ENCODE measurements around the gene ARMC7.

GRCh38 chr17:75109734-75110625 is at the start of gene ARMC7:
Gene ARMC7 (plus strand): TSS chr17:75109969.
- PRO-cap, 4 experiments, result peak in 4 of 4 experiments; most common plus-strand start chr17:75109971 (in 2); most common minus-strand start chr17:75109855 (in 3)
- RAMPAGE, long total RNA, 4 experiments, result start-site peak on the plus strand in 3 of 4 experiments, at chr17:75109941-75110404 at its widest, 5 to 58 reads per replicate

DNA sequence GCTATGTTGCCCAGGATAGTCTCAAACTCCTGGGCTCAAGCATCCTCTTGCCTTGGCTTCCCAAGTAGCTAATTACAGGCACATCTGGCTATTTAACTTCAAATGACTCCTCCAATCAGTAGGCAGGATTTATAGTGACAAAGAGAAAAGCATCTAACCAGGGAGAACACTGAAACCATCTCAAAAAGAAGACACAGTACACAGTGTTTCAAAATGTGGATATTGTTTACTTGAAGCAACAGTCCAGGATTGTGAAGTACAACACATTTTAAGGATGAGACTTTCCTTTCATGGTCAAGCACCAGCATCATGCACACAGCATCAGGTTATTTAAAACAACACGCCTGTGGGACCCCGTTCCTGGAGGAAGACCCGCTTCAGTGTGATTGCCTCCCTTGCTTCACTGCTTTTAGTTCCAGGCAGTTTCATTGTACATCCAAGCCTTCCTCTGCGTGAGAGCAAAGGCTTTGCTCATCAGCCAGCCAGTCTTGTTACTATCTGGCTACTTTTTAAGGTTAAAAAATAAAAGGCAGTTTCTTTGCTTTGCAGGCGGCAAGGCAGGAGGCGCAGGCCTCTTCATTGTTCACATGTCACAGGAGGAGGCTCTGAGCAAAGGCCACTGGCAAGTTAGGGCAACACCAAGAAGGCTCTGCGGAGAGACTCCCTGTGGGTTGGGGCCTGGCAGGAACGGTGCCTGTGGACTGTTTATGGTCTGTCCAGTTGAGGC is 3.7 kb upstream of the NT5C start:
- PRO-cap, 4 experiments, result no peak in any of the 4 experiments
- RAMPAGE, long total RNA, 4 experiments, result no peak in any of the 4 experiments

DNA sequence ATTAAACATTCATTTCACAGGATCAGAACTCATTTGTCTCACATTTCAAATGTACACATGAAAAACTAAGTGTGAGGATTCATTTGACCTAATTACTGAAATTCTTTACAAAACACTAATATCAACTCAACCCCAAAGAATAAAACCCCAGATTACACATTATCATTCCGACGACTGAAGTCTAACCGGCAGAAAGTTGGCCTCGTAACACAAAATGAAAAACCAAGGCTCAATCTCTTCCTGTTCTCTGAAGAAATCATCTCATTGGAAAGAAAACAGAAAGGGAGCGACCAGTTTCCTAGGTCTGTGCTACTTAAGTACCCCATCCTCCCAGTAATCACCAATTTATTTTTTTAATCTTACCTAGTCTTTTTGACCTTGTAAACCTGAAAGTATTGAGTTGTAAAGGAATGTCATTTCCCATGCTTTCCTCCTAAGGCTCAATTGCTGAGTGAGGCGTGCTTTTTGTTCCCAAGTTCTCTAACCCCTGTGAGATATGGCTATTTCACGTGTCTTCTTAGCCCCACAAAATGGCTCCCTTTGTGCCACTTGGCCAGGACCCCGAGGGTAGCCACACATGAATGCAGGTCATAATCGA is 1.7 kb downstream of the JPT1 start:
- PRO-cap, 4 experiments, result no peak in any of the 4 experiments
- RAMPAGE, long total RNA, 4 experiments, result no peak in any of the 4 experiments

DNA sequence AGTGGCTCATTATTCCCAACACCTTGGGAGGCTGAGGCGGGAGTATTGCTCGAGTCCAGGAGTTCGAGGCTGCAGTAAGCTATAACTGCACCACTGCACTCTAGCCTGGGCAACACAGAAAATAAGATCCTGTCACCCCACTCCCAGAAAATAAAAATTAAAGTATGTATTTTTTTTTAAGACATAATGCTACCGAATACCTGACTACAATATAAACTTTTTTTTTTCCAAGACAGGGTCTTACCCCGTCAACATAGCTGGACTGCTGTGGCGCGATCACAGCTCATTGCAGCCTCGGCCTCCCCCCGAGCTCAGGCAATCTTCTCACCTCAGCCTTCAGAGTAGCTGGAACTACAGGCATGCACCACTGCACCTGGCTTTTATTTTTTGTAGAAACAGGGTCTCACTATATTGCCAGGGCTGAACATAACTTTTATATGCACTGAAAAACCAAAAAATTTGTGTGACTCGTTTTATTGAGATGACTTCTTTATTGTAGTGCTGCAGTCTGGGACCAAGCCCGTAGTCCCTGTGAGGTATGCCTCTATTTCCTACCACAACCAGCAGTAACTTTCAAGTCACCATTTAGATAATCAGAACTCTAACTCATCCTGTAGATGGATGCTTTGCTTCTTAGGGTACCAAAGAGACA is 9.3 kb upstream of the JPT1 start:
- PRO-cap, 4 experiments, result peak in 3 of 4 experiments; most common minus-strand start position 340 of the sequence (in 3)
- RAMPAGE, long total RNA, 4 experiments, result no peak in any of the 4 experiments

GRCh38 chr17:75249928-75250782 is 11.3 kb downstream of the GGA3 start:
- PRO-cap, 4 experiments, result peak in 1 of 4 experiments; most common minus-strand start chr17:75250264 (in 1)
- RAMPAGE, long total RNA, 4 experiments, result no peak in any of the 4 experiments

GRCh38 chr17:75273023-75273838 is 2.2 kb upstream of the MIF4GD start:
- PRO-cap, 4 experiments, result no peak in any of the 4 experiments
- RAMPAGE, long total RNA, 4 experiments, result no peak in any of the 4 experiments

DNA sequence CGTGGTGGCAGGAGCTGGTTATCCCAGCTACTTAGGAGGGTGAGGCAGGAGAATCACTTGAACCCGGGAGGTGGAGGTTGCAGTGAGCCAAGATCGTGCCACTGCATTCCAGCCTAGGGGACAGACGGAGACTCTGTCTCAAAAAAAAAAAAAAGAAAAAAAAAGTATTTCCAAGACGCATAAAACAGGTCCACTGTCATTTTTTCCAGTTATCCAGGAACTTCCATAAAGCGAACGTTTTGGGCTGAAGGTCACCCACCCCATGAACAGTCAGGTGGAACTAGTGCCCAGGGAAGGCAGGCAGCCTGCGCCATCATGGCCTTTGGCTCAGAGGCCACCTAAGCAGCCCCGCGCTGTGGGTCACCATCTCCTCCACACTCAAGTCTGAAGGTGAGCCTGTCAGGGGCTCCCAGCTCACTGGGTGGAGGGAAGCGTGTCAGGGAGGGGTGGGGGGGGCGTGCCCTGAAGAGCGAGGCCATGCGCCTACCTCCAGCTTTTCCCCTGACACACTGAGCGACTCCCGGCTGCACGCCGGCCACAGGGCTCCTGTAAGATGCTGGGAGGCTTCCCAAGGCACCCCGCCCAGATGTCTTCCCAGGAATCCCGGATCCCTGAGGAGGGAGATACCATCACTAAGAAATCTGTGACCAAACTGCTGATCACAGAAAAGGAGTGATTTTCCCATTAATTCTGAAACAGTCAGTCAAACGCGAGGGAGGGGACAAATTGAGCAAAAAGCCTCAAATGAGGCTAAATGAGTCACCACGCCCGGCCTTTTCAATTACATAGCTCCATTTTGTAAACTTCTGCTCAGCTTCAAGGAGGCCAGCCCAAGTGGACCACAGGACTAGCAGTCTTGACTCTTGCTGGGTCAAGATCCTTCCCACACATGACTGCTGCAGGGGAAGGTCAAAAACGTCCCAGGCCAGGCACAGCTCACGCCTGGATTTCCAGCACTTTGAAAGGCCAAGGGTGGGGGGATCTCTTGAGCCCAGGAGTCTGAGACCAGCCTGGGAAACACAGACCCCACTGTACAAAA is 26.4 kb upstream of the SLC25A19 start:
- PRO-cap, 4 experiments, result no peak in any of the 4 experiments
- RAMPAGE, long total RNA, 4 experiments, result no peak in any of the 4 experiments

GRCh38 chr17:75362693-75363319 is 42.7 kb downstream of the GRB2 start:
- PRO-cap, 4 experiments, result no peak in any of the 4 experiments
- RAMPAGE, long total RNA, 4 experiments, result no peak in any of the 4 experiments

DNA sequence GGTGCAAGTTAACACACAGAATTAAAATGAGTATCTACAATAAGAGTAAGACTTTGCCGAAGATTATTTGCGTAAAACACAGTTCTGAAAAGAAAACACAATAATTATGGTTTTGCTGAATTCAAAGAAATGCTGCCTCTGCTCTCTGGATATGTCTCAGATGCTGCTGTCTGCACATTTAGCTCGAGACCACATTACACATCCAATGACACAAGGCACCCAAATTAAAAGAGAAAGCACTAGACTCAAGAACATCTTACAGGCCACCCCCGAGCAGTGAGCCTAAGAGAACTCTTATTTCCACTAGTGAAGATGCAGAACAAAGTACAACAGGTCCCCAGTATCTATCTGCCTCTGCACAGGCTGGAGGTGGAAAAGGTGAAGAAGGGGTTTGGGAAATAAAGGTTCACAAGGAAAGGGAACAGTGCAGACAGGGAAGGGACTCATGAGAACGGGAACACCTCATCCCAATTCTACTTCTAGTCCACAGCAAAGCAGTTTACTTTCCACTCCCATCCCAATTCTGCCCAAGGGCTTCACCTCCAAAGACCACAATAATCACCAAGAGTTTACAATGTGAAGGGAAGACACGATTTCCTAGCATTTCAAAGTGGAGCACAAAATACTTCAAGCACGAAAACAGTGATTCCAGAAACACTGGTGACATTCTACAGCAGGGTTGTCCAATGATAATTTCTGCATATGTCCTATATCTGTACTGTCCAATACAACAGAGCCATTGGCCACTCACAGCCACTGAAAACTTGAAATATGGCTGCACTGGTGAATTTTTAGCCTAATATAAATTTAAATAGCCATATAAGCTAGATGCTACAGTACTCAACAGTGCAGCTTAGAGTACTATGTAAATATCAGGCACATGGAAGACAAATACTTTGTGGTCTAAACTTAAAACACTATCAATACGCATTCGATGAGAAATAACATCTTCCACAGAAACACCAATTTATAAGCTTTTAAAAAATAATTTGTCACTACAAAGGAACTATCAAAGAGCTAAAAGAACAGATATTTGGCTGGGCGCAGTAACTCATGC is 33.2 kb downstream of the GRB2 start:
- PRO-cap, 4 experiments, result no peak in any of the 4 experiments
- RAMPAGE, long total RNA, 4 experiments, result no peak in any of the 4 experiments

GRCh38 chr17:75405948-75406329 is 461 bp upstream of the GRB2 start:
- PRO-cap, 4 experiments, result no peak in any of the 4 experiments
- RAMPAGE, long total RNA, 4 experiments, result no peak in any of the 4 experiments

GRCh38 chr17:75490008-75490579 is 25.2 kb downstream of the CASKIN2 start:
- PRO-cap, 4 experiments, result no peak in any of the 4 experiments
- RAMPAGE, long total RNA, 4 experiments, result no peak in any of the 4 experiments

- PRO-cap, 4 experiments, result no peak in any of the 4 experiments
- RAMPAGE, long total RNA, 4 experiments, result no peak in any of the 4 experiments
Observed at GRCh38 chr17:75565024-75565565, 22.5 kb upstream of the MYO15B start.

- PRO-cap, 4 experiments, result no peak in any of the 4 experiments
- RAMPAGE, long total RNA, 4 experiments, result no peak in any of the 4 experiments
Observed at GRCh38 chr17:75589929-75590247, 2.3 kb downstream of the MYO15B start.

DNA sequence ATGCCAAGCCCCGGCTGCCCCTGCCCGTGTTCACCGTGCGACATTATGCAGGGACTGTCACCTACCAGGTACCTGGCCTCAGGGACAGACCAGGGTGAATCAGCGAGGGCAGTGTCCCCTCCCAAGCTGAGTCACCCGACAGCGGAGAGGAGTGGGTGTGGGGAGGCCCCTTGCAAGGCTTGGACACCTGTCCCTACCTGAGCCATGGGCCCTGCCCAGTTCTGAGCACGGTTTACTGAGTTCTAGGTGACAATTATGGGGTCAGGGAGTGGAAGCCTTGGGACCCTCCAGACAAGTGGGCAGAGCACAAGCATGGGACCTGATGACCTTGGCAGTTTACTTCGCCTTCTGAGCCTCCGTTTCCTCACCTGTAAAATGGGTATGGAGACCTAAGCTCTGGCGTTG is 13.9 kb downstream of the MYO15B start:
- PRO-cap, 4 experiments, result no peak in any of the 4 experiments
- RAMPAGE, long total RNA, 4 experiments, result no peak in any of the 4 experiments

DNA sequence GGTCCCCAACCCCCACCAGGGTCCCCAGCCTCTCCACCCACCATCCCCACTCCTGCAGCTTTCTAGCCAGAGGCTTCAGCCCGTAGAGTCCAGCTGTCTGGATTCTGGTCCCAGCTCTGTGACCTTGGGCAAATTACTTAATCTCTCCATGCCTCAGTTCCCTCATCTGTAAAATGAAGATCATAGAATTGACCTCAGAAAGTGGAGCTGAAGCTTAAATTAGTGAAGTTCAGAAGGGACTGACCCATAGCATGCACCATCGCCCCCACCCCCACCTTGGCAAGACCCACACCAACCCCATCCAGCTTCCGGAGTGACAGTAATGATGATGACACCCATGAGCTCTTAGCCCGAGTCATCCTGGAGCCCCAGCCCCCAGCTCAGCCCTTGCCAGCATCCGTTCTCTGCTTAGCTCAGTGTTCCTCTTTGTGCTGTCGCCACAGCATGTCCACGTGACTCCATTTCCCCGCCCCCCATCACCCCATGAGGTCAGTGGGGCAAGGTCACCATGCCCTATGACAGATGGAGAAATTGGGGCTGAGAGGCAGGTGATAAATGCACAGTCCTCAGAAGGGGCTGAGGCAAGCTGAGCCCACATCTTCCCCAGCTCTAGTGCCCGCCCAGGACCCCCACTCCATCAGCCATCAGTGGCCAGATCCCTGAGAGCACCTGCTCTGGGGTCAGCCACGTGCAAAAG is 16.8 kb downstream of the ITGB4 start:
- PRO-cap, 4 experiments, result peak in 2 of 4 experiments; most common plus-strand start position 521 of the sequence (in 1); most common minus-strand start position 362 of the sequence (in 1)
- RAMPAGE, long total RNA, 4 experiments, result no peak in any of the 4 experiments

DNA sequence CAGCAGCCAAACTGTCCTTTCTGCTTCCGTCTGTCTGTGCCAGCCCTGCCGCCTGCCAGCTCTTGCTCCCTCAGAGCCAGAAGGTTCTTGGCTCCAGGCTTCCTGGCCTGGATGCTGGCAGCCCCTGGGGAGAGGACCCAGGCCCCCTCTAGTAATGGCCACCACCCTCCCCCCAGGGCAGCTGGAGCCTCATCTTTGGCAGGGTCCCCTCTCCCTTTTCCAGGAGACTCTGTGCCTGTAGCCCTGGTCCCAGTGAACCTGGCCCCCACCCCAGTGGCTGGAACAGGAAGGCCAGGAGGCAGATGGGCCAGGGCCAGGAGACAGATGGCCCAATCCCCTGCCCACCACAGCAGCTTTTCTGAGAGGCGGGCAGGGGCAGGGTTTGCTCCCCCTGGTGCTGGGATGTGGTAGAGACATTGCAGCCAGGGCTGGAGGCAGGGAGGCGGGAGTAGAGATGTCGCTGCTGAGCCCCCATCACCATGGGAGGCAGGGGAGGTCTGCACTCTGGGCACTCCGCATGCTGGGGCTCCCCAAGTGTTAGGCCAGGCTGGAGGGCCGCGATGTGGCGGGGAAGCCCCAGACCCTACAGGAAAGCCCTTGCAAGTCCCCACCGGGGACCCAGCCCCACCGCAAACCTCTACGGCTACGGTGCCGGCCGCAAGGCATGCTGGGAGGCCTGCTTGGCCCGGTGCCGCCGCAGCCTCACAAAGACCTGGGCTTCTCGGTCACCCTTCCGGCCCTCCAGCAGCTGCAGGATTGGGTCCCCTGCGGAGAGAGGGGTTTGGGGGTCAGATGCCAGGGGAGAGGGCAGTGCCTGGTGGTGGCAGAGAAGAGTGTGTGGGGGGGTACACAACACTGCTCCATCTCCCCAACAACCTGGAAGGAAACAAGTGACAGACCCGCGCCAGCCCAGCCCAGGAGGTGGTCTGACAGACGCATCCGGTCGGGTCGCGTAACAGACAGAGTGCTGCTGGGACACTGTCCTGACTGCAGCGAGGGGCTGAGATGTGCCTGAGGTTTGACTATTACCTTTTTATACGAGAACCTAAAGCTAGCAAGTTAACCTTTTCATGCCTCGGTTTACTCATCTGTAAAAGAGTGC is 16.5 kb downstream of the UNC13D start:
- PRO-cap, 4 experiments, result peak in 3 of 4 experiments; most common plus-strand start position 829 of the sequence (in 1); most common minus-strand start position 635 of the sequence (in 2)
- RAMPAGE, long total RNA, 4 experiments, result no peak in any of the 4 experiments

DNA sequence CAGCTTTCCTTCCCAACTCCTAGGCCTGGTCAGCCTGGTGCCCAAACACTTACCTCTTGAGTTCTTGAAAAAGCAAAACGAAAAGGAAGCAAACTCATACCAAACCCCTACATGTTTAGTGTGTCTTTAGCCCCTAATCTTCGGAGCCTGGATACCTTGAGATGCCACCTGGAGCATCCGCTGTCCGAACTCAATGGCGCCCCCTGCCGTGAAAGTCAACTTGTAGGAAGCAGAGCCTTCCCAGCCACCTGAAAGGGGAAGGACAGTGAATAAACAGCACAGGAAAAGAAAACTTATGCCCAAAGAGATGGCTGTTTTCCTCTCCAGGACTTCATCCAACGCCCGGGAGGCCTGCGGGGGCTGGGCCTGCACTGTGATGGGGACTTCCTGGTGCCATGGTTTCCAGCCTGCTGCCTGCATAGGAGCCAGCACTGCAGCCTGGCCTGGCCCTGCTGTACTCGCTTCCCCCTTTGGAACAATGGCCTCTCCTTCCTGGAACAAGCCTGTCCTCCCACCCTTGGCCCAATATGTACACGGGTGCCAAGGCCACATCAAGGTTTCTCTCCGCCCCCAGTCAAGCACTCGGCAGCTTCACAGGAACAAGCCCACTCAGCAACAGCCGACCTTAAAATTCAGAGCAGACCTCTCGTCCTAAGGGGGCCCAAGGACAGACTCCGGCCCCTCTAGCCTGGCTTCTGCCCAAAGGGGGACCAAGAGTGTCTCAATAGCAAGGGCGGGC is 4.4 kb upstream of the UNC13D start:
- PRO-cap, 4 experiments, result peak in 3 of 4 experiments; most common plus-strand start position 554 of the sequence (in 1); most common minus-strand start position 195 of the sequence (in 2)
- RAMPAGE, long total RNA, 4 experiments, result no peak in any of the 4 experiments

DNA sequence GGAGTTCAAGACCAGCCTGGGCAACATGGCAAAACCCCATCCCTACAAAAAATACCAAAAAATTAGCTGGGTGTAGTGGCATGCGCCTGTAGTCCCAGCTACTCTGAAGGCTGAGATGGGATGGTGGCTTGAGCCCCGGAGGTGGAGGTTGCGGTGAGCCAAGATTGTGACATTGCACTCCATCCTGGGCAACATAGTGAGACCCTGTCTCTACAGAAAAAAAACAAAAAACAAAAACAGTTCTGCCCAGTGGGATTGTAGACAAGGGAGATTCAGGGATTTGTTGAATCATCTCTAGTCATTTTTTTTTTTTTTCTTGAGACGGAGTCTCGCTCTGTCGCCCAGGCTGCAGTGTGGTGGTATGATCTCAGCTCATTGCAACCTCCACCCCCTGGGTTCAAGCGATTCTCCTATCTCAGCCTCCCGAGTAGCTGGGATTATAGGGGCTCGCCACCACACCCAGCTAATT is 1.1 kb downstream of the TEN1 start:
- PRO-cap, 4 experiments, result no peak in any of the 4 experiments
- RAMPAGE, long total RNA, 4 experiments, result no peak in any of the 4 experiments

DNA sequence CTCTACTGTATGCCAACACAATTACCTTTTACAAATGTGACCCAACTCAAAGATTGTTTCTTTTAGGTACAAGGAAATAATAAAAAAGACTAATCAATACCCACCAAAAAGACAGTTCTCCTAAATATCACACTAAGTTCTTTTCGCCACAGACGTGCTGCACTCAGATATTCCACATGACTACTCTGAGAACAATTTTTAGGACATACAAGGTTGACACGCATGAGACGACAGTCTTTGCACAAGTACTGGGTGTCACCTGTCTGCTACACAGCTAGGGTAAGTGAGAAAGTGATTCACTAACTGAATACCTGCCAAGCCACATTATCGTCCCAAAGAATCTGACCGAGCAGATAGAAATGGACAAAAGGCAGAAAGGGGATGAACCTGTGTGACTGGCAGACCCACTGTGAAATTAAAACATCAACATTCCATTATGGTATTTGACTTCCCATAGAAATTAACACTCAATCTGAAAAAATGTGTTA is 21.3 kb downstream of the SRP68 start:
- PRO-cap, 4 experiments, result no peak in any of the 4 experiments
- RAMPAGE, long total RNA, 4 experiments, result no peak in any of the 4 experiments

DNA sequence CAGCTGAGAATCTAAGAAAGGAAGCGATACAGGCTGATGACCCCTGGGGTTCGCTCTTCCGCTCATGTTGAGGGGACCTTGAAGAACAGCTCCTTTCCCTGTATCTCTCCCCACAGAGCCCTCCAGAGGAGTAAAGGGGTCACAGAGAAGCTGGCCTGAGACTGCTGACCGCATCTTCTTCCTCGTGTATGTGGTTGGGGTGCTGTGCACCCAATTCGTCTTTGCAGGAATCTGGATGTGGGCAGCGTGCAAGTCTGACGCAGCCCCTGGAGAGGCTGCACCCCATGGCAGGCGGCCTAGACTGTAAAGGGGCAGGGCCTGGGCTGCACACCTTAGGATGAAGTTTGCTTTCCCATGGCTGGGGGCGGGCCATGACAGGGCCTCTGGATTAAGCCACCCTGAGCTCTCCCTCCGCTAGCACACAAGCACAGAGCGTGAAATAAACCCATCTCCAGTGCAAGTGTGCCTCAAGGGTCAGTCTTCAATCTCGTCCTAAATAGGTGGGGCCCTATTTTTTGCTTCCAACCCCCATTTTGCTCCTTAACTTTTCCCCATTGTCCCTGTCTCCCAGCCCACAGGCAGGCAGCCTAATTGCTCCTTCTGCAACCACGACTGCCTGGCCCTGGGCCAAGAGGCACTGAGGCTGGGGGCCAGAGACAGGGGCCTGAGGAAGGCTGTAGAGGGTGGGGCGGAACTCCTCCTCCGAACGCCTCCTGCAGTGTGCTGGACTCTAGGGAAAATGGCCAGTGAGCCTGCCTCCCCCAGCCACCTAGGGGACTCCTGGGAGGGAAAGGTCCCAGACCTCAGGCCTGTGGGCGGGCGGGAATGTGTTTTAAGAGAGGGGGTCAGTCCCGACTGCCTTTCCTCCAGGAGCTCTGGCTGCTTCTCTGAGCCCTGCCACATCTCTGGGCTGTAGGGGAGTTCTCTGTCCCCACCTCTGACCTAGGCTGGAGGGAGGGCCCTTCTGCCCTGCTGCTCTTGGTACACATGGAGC is 3.7 kb downstream of the ZACN start:
- PRO-cap, 4 experiments, result no peak in any of the 4 experiments
- RAMPAGE, long total RNA, 4 experiments, result no peak in any of the 4 experiments

All from spleen (tissue), 7 donors.